CD14-positive monocyte (primary cell): ENCODE results near the gene SOCS2.

- CAGE, long polyA plus RNA = no peak
Observed at GRCh38 chr12:92602620-92603046, 100.2 kb upstream of the PLEKHG7 start.

DNA sequence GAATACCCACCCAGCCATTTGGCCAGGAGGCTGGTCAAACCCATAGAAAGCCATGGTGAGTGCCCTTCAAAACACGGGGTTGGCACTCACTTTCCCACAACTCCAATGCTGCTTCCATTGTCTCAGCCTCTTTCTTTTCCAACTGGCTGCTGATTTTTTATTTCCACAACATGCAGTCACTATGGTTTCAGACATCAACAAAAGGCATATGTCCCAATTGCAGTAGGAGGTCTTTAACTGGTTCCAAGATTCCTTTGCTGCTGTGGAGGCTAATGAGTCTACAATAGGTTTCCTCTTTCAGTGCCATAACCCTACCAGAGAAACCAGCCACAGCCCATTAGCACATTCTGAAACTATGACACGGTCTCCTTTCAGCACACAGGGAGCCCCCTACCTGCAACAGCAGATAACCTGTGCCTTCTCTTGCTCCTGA lies 32.3 kb downstream of the PLEKHG7 start:
- CAGE, long polyA plus RNA = no peak

GRCh38 chr12:92777872-92778233 lies 75.1 kb downstream of the PLEKHG7 start:
- CAGE, long polyA plus RNA = no peak

GRCh38 chr12:92798749-92799547 lies 96.2 kb downstream of the PLEKHG7 start:
- CAGE, long polyA plus RNA = no peak

GRCh38 chr12:92824089-92824460 lies 105.0 kb downstream of the EEA1 start:
- CAGE, long polyA plus RNA = no peak

DNA sequence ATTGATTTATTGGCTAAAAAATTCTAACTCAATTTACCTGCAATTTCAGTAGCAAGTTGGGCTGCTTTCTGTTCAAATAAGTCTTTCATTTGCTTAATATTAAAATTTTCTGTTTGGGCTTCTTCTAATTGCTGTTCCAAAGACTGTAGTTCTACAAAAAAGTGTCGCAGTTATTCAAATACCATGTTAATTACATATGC lies 76.3 kb downstream of the EEA1 start:
- CAGE, long polyA plus RNA = no peak

DNA sequence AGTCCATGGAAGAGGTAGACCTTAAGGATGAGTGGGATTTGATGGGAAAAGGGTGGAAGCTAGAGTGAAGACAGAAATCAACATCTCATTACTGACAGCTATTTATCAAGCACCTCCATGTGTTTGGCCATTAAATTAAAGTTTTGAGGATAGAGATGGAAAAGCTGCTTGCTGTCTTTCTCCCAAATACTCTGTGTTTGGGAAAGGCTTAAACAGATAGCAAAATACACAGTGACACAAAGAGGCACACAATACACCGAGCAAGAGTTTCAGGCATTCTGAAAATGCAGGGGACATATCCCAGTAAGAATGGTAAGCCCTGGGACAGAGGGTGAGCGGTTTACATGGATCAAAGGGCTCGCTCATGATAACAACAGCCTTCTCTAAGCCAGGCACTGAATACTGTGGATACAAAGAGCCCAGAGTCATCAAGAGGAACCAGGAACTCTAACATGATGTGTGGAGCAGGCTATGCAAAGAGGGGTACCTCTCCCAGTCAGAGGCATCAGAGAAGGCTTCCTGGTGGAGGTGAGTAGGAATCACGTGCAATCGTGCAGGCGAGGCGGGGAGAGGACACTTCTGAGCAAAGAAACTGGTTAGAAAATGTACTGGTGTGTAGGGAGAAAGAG lies 76.7 kb upstream of the EEA1 start:
- CAGE, long polyA plus RNA = no peak

DNA sequence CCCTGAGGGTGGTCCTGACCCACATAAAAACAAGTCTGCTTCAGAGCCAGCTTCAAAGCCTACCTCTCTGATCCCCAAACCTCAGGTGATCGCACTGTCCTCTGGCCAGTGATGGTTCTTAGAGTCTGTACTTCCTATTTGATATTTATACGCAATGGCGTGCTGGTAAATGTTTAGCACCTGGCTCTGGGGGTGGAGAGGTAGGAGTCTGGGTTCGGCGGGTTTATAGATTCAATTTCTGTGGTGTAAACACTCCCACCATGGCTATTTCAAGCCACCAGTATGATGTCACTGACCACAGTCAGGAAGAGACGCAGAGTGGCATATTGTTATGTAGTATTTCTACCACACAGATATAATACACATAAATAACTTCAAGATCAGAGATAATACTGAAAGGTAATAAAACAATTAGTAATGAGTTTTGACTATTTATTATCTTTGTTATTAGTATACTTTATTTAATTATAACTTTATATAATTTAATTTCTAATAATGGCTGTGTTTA lies 166.3 kb upstream of the EEA1 start:
- CAGE, long polyA plus RNA = no peak

DNA sequence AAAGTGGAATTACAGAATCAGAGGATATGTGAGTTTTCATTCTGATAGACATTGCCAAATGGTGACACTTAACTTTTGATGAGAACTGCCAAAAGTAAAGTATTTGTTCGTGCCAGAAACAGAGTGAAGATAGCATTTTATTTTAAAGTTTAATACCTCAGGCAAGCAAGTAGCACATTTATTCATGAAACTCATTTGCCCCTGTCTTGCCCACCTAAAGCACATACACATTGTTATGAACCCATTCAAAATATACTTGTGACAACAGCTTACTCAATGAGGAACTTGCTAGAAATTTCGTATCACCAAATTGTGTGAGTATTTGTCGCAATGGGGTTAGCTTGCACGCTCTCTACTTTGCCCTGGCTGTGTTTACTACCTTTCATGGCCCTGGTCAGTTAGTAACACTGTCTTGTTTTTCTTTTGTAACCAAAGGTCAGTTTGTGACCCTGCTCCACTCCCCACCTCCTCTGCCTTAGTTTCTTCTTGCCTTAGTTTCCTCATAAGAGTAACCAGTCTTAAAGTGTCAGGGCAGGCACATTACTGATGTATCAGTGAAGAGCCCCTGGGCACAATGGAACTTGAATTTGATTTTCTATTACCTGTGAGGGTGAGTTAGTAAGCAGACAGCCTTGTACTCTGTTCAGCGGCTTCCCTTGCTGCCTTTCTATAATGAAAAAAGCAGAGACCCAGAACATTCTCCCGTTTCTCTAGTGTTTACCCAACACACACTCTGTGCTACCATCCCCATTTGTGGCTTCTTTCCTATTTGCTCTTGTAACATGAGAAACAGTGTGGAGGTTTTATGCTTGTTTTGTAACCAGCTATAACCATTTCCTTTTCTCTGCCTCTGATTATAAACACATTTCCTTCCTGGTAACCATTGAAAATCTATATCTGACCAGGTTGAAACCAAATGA lies 205.9 kb upstream of the EEA1 start:
- CAGE, long polyA plus RNA = no peak

DNA sequence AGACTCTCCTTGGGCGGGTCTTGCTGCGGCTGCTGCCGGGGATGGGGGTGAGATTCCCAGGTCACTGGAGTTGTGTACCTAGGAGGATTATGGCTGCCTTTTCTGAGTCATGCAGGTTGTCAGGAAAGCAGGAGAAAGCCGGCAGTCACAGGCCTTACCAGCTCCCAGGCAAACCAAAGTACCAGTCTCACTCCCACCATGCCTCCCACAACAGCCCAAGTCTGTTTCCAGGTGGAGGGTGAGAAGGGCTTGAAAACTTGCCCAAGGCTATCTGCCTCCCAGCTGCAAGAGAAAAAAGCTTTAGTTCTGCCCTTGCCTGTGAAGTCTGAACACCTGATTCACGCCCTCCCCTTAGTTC lies 162.9 kb upstream of the NUDT4 start:
- CAGE, long polyA plus RNA = no peak

- CAGE, long polyA plus RNA = no peak
Observed at GRCh38 chr12:93379322-93379585, 1.5 kb downstream of the NUDT4 start.

DNA sequence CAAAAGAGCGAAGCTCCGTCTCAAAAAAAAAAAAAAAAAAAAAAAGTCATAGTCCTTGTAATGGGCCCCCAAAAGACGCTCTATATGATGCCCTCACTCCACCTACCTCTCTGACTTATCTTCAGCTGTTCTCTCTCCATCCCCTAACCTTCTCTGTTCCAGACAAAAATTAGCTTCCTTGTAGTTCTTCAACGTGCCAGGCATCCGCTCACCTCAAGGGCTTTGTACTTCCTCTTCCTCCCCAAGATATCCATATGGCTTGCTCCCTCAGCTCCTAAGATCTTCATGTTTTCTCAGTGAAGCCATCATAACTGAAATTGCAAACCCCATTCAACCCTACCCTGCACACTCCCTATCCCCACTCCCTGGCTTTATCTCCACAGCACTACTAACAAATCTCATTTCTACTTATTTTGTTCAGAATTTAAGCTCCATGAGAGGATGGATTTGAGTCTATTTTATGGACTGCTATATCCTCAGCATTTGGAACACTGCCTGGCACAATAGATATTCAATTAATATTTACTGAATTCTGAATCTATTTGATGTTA lies 27.2 kb downstream of the UBE2N start:
- CAGE, long polyA plus RNA = no peak

DNA sequence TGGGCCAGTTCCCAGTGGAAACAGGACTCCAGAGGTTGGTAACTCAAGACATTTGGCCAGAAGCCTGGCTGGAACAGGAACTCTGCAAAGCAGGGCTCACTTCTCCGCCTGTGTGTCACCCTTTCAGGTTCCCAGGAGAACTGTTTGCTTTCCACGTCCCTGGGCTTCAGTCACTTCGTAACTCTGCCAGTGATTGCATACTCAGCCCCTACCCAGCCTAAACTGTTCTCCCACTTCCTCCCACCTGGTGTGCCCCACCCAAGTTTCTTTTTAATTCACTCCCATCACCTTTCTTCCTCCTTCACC lies 7.1 kb upstream of the UBE2N start:
- CAGE, long polyA plus RNA = no peak

GRCh38 chr12:93572255-93573076 lies at the start of gene SOCS2:
TSS of gene SOCS2 (plus strand) at chr12:93572675.
- CAGE, long polyA plus RNA = no peak

DNA sequence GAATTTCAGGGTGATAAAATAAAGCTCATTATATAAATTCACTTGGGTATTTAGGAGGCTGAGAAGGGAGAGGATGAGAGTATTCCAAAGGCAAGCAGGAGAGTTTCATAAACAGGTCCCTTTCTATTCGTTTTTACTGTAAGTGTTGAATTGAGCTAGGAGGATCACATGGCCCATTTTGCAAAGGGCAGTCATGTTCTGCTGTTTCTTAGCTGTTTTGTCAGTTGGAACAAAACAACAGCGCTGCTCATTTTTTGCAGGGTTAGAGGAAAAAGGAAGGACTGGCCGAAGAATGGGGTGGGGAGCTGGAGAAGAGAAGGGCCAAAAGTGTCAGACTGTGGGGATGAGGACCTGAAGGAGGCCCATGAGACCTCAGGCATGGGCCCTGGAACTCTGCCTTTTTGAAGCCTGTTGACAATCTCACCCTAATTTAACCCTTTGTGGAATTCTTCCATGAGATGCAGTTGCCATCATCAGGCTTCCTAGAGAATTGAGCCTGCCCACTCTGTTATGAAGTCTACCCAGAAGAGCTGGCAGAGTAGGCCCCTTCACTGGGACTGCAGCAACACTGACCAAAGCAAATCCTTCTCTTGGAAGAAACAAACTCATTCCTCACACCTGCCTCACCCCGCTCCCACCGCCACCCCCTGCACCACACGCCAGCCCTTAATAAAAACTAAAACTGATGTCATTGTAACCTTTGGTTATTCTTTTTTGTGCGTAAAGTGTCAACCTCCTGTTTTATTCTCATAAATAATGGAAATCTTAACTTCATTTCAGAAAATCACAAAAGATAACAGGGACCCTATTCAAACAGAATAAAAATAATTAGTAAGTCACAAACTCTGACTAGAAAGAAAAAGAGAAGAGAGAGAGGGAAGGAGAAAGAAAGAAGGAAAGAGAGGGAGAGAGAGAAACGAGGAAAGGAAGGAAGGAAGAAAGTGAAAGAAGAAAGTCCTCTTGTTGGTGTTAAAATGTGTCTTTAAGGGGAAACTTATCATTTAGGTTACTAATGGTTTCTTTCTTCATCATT lies 61.1 kb downstream of the CRADD start:
- CAGE, long polyA plus RNA = no peak

DNA sequence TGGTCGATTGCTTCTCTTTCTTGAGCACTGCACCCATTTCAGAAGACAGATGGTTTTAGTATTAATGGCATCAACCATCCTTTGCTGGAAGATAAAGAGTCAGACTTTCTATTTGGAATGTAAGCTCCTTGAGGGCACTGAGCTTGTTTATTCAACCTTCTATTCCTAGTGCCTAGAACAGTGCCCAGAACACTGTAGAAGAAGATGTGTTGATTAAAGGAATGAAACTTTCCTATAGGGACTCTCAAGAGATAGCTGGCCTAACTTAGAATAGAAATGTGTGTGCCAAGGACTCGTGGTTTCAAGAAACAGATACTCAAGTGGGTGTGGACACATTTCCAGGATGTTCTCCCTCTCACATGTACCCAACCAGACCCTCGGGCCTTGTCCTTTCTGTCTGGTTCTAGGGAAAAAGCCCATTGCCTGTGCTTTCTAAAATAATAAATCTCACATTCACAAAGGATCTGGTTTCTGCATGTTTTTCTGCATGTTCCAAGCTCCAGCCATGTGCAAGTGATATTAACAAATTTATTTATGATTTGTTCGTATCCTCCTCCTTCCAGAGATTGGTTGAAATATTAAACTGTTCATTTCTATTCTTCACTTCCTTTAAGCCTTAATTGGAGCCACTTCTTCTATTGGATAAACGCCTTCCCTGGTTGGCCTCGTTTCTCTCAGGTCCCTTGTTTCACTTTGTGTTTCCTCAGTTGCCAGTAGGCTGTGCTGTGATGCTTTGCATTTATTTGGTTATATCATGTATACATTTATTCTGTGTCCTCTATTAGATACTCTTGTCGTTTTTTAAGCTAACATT lies 89.7 kb downstream of the CRADD start:
- CAGE, long polyA plus RNA = no peak

DNA sequence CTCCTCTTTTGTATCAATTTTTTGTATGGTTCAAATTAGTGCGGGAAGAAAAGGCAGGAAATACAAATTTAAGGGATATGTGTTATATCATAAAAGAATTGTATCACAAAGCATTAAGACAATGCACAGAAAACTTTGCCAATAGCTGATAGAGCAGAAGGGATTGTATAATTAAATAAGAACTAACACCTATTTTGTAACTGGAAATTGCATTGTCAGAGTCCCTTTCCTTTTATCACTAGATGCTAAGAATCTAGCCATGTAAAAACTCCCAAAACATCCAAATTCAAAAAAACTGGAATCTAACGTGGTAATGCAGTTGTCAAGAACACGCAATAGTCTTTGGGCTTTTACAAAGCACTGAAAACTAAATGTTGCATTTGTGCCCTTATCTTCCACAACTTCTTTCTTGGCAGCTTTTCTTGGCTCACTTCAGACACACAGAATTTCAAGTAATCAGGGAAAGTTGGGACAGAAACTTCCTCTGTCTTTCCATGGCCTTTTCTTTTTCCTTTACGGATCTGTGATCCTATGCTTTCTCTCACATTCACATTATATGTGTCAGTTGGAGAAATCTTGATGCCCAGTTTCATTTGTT lies 135.9 kb downstream of the CRADD start:
- CAGE, long polyA plus RNA = no peak

DNA sequence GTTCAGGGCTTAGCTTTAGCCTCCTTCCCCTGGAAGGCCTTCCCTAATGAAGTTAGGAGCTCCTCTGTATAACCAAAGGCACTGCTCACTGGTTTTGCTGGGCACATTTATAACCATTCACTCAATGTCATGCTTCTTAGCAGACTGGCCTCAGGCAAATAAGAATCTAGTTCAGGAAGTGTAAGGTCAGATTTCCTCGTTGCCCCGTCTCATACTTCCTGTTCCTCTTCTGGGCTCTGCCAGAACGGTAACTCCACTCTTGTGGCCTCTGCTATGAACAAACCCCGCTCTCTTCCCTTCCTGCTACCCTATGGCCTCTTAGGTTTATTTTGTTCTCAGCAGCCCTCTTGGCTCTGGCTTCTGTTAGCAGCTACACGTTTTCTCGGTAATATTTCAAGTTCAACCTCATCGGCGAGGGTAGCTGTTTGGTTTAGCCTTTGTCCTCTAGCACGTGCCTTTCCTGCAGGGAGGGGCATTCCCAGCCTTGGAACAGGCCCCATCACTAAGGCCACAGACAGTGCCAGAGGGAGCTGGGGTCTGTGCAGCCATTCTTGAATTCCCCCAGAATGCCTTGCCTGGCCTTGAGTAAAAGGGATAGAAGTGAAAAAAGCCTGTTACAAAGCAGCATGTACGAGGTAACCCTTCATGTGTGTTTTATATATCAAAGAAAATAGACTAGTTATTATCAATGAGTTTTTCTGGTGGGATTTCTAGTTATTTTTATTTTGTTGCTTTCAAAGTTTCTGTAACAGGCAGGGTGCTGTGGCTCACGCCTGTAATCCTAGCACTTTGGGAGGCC lies 171.7 kb downstream of the CRADD start:
- CAGE, long polyA plus RNA = no peak

- CAGE, long polyA plus RNA = no peak
Observed at GRCh38 chr12:94007963-94008278, 140.5 kb upstream of the PLXNC1 start.

DNA sequence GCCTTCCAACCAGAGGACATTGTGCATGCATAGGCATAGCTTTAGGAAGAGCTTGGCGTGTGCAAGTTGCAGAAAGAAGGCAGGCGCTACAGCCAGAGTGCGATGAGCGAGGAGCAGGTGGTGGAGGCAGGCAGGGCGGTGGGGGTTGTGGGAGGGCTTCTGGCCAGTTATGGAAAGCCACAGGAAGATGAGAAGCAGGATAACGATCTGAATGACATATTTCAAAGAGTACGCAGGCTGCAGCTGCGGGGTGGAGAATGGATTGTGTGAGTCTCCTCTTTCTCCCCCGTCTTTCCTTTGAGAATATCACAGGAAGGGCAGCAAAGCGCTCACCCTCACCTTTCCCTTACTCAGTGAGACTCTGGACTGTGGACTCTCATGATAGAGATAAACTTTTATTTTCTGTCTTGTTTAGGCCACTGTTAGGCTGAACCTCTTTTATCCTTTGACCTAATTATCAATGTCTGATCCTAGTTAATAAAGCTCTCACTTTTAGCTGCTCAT lies 48.7 kb upstream of the PLXNC1 start:
- CAGE, long polyA plus RNA = no peak